ENCODE measurements around the gene SNRPD1.

DNA sequence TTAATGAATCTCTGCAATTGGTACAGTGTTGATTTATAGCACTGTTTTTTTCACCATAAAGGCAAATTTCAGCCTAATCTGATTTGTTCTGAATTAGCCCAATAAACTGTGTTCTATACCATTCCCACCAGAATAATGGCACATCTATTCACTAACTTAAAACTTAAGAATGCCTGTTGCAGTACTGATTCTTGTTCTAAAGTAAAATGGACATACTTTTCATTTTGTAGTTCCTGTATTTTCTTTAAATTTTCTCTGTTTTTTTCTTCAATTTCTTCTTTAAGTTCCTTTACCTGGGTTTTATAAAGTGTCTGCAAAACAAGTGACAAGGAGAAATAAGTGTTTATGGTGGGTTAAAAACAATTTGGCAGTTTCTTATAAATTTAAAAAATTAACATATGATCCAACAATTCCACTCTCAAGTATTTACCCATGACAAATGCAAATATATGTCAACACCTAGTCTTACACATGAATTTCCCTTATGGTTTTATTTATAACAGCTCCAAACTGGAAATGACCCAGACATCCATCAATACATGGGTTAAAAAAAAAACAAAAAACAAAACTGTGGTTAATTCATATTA lies 131.8 kb downstream of the ROCK1 start:
- PRO-cap, result no peak
- RAMPAGE, long total RNA, 4 experiments, result no peak in any of the 4 experiments

- PRO-cap, result no peak
- RAMPAGE, long total RNA, 4 experiments, result no peak in any of the 4 experiments
These were observed 94.8 kb downstream of the ROCK1 start for GRCh38 chr18:21016819-21017245.

- PRO-cap, result no peak
- RAMPAGE, long total RNA, 4 experiments, result start-site peak on the minus strand in 1 of 4 experiments, at chr18:21064175-21064457 at its widest, 6 reads per replicate
These were observed 47.5 kb downstream of the ROCK1 start for GRCh38 chr18:21063826-21064816.

DNA sequence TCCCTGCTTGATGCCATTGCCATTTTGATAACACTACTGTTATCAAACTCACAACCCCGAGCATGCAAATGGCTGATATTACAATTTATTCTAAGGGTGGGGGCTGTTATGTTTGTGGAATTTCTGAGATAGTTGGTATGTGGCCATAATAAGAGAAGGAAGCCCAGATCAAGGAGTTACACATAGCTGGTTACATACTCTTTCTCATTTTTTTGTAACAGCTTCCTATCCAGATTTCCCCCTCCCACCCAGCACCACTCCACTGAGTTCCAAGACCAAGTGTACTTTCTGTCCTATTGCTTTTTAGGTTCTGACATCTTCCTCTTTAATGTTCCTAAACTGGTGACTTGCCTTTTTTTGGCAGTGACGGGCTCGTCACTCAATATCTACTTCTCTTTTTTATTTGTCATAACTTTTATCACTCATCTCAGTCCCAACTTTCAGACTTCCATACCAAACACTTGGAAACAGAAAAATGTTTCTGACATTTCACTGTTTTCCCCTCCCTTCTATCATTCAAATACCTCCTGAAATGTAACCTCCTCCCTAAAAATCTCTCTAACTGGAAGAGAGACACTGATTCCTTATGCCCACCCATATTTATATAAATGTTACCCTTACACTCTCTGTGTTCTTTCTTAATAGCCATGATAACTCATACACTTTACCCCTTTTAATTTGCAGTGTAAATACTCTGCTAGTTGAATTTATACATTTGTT lies 6.3 kb upstream of the ROCK1 start:
- PRO-cap, result no peak
- RAMPAGE, long total RNA, 4 experiments, result no peak in any of the 4 experiments

DNA sequence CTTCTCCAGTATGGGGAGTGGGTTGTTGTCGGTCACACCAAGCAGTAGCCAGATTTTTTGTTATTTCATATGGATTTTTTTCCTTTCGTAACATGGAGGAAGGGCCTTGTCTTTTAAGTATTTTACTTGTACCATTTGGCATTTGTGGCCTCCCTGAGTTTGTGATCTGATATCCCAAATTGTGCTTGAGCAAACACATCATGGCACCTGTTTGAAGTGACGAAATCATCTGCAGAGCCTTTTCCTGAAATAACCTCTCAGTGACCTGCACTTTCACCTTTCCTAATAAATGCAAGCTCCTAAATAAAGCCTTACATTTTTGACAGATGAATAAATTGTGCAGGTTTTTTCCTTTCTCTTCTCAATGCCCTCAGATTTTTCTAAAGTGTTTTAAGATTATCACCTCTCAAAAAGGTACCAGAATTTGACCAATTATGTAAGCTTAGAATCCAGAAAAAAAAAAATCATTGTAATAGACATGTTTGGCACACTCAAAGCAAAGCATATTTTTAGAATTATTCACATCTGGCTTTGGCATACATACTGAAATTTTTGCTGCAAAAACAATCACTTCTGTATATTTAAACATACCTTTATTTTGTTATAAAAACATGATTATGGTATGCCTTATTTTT lies 143.6 kb downstream of the ESCO1 start:
- PRO-cap, result no peak
- RAMPAGE, long total RNA, 4 experiments, result no peak in any of the 4 experiments

DNA sequence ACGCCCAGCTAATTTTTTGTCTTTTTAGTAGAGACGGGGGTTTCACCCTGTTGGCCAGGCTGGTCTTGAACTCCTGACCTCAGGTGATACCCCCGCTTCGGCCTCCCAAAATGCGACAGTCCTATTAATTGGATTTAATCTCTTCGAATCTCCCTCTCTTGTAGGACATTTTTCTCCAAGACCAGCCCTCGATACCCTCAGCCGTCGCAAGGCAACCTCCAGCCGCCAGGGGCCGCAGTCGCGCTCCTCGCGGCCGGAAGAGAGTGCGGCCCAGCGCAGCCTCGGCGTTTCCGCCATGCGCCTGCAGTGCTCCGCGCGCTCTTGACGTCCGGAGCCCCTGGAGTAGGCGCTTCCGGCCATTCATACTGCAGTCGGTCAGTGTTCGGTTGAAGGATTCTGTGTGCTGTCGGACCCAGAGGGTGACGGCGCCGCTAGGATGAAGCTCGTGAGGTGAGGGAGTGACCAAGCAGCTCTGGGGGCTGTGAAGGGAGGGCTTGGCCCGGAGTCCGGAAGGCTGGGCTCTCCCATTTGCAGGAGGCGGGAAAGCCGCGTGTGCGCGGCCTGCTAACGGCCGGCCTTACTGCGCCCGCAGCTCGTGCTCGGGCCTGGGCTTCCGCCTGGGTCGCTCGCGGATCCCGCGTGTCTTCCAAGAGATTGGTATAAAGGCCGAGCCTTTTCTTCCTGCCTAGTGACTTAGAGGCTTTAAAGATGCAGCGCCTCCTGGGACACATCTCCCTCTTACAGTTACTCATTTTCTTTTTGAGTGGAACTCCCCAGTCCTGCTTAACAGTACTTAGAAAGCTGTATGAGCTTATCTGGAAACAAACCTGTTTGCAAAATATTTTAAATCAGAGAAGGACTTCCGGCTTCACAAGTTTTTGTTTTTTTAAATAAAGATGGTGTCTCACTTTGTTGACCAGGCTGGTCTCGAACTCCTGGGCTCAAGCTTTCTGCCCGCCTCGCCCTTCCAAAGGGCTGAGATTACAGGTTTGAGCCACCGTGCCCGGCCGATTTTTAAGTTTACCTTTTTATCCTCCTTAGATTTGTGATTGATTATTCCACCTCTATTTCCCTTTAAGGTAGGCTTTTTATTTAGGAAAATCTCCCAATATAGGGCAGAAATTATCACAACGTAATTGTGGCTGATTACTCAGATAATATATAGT lies at the start of gene SNRPD1:
SNRPD1 (plus strand) TSS at position 321 of the 1,166 bp plus-strand sequence.
- PRO-cap, result bidirectional peak, plus-strand start at position 287 of the sequence, minus-strand start at position 206 of the sequence
- RAMPAGE, long total RNA, 4 experiments, result start-site peak on the plus strand in 4 of 4 experiments, centred at positions 341 to 357 of the sequence, 182 to 1,745 reads per replicate

- PRO-cap, result bidirectional peak, plus-strand start at chr18:21682974, minus-strand start at chr18:21682840
- RAMPAGE, long total RNA, 4 experiments, result no peak in any of the 4 experiments
These were observed 22.0 kb downstream of the ABHD3 start for GRCh38 chr18:21682442-21683076.

DNA sequence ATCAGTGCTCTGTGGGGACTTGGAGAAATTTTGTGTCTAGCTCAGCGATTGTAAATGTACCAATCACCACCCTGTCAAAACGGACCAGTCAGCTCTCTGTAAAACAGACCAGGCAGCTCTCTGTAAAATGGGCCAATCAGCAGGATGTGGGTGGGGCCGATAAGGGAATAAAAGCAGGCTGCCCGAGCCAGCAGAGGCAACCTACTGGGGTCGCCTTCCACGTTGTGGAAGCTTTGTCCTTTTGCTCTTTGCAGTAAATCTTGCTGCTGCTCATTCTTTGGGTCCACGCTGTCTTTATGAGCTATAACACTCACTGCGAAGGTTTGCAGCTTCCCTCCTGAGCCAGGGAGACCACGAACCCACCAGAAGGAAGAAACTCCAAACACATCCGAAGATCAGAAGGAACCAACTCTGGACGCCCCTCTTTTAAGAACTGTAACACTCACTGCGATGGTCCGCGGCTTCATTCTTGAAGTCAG lies 2.7 kb upstream of the ABHD3 start:
- PRO-cap, result no peak
- RAMPAGE, long total RNA, 4 experiments, result no peak in any of the 4 experiments

GRCh38 chr18:21740272-21740680 lies 316 bp upstream of the MIB1 start:
- PRO-cap, result bidirectional peak, plus-strand start at chr18:21740793, minus-strand start at chr18:21740614
- RAMPAGE, long total RNA, 4 experiments, result no peak in any of the 4 experiments

GRCh38 chr18:21852405-21853609 lies 112.2 kb downstream of the MIB1 start:
- PRO-cap, result no peak
- RAMPAGE, long total RNA, 4 experiments, result no peak in any of the 4 experiments

DNA sequence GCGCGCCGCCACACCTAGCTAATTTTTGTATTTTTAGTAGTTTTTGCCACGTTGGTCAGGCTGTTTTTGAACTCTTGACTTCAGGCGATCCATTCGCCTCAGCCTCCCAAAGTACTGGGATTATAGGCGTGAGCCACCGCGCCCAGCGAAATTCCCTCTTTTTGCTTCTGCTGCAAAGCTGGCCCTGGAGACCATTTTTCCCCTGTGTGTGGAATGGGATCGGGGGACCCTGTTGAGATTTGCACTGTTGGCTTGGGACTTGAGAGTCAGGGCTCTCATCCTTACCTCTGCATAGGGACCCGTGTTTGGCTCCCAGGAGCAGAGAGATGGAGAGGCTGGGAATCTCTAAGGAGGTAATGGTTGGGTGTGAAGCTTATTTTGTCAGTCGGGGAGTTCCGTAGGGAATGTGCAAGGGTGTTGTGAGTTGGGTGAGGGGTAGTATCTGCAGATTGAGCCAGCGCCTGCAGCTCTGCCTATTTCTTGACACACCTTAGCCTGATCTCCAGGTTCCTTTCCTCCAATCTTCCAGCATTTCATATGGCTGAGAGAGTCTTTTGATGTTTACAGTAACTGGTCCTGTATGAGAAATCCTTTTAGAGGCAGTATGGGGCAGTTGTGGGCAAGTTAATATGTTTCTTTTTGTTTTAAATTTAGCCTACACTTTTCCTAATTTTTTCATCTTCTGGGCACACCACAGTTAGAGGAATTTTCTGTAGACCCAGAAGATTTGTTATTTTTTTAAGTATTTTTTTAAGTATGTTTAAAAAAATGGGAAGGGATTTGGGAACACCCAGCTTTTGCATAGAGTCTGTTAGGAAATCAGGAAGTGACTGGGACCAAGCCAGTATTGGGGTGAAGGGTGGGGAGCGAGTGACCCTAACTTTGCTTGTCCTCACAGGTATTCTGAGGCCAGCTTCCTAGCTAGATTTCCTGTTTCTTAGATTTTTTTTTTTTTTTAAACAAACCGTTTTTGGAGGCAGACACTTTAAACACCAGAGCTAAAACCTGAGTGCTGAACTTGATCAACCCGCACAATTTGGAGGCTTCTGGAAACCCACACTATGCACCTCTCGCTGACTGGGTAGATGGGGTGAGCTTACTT lies 4.7 kb downstream of the GATA6 start:
- PRO-cap, result unidirectional peak, plus-strand start at position 844 of the sequence
- RAMPAGE, long total RNA, 4 experiments, result start-site peak on the plus strand in 1 of 4 experiments, centred at positions 156 to 836 of the sequence, 24 reads per replicate

DNA sequence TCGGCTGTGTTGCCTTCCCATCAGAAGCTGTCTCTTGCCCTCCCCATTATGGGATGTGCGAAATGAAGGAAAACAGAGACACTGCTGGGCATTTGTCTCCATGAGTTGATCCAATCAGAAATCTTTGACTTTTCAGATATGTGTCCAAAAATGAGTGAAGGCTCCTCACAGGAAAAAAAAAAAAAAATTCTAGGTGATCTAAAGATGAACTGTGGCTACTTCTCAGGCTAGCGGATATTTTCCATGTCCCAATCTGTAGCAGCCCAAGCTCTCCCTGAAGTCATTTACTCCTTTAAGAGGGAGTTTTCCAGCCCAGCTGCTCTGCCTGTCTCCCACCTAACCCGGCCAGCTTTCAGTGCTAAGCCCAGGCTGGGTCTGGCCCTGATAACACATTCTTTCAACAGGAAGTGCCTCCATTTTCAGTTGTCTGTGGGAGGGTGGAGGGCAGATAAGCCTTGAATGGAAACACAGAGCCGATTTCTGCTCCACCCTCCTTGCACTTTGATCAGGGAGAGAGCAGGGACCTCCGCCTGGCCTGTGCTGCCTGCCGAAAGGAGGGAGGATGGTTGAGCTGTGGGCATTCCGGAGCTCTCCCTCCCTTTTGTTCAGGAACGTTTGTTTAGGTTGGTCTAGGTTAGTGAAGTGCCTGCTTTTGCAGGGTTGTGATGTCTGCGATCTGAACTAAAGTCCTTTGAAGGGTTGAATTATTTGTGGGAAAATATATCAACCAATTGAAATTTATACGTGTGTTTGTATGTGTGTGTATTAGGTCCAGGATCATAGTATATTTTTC lies 24.7 kb downstream of the GATA6 start:
- PRO-cap, result bidirectional peak, plus-strand start at position 550 of the sequence, minus-strand start at position 429 of the sequence
- RAMPAGE, long total RNA, 4 experiments, result no peak in any of the 4 experiments

DNA sequence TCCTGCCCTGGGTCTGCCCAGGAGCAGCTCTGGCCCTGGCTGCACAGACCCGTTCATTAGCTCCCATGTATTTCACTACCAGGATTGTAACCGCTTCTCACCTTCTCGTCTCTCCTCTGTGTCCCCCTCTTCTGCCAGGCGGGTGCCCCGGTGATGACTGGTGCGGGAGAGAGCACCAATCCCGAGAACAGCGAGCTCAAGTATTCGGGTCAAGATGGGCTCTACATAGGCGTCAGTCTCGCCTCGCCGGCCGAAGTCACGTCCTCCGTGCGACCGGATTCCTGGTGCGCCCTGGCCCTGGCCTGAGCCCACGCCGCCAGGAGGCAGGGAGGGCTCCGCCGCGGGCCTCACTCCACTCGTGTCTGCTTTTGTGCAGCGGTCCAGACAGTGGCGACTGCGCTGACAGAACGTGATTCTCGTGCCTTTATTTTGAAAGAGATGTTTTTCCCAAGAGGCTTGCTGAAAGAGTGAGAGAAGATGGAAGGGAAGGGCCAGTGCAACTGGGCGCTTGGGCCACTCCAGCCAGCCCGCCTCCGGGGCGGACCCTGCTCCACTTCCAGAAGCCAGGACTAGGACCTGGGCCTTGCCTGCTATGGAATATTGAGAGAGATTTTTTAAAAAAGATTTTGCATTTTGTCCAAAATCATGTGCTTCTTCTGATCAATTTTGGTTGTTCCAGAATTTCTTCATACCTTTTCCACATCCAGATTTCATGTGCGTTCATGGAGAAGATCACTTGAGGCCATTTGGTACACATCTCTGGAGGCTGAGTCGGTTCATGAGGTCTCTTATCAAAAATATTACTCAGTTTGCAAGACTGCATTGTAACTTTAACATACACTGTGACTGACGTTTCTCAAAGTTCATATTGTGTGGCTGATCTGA lies 31.4 kb downstream of the GATA6 start:
- PRO-cap, result no peak
- RAMPAGE, long total RNA, 4 experiments, result no peak in any of the 4 experiments

DNA sequence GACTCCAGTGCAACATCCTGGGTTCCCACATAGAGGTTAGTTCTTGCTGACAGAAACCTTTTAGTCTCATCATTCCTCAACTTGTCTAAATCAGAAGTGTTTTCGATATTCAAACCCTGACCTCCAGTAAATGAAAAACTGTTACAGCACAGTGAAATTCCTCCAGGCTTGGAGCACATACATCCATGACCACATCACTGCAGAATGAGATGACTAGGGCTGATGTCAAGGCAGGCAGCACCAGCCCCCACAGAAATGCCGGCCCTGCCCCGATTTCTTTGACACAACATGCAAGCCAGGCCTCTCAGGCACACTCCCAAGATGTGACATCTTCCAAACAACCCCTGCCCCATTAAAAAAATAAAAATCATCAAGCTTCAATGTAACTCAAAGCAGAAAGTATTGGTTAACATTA lies 103.3 kb downstream of the CTAGE1 start:
- PRO-cap, result no peak
- RAMPAGE, long total RNA, 4 experiments, result no peak in any of the 4 experiments

DNA sequence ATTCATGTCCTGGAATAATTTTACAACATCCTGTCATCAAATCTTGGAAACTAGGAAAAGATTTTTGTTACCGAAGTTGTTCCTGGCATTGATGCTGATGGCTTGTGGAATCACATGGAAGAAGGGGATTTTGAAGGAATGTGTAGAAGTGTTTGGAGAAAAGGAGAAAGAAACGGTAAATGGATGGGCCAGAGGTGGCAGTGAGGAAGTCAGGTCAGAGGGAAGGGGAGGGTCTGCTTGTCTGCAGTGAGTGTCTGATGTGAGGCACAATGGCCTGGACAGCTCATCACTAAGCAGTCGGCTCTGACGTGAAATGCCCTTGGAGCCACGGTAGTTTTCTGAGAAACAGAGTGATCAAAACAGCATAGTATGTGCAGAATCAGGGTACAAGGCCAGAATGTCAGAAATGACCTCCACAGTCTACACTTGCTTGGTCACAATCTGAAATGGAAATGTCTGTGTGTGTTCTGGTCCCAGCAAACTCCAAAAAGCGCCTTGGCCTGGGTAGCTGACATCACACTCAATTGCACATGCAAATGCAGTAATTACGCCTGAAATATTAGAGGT lies 95.6 kb downstream of the CTAGE1 start:
- PRO-cap, result no peak
- RAMPAGE, long total RNA, 4 experiments, result no peak in any of the 4 experiments

DNA sequence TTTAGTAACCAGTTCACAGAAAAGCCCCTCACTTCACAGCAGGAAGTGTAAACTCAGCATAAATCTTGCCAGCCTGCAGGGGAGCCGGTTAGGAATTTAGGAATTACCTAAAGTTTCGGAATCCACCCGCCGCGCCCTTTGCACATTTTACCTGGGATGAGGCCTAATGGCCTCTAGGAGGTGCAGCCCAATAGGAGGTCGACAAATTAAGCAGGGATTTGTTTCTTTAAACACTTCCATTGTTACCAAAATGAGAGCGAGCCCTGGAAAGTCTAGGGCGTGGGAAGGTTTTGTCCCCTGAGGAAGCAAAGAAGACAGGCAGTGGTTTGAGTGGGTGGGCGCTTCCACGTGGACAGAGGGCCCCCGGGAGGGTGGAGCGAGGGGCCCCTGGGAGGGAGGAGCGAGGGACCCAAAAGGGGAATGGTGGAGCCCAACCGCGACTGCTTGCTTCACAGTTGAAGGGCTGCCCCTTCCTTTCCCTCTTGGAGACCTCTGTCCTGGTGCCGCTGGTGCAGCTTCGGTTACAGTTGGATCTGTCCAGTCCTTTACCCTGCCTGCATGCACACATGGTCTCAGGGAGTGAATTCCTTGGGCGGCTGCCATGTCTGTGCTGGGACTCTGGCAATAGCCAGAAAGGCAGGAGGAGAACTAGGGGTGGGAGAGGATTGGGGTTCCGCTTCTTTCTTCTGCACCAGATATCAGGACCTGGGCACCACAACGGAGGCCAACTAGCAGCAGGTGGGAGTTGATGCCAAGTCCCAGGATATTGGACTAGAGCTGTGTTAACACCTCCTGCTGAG lies 93.1 kb downstream of the CTAGE1 start:
- PRO-cap, result no peak
- RAMPAGE, long total RNA, 4 experiments, result no peak in any of the 4 experiments

GRCh38 chr18:22342672-22343135 lies 75.0 kb downstream of the CTAGE1 start:
- PRO-cap, result no peak
- RAMPAGE, long total RNA, 4 experiments, result no peak in any of the 4 experiments

- PRO-cap, result no peak
- RAMPAGE, long total RNA, 4 experiments, result no peak in any of the 4 experiments
These were observed 68.4 kb downstream of the CTAGE1 start for GRCh38 chr18:22349385-22349554.

DNA sequence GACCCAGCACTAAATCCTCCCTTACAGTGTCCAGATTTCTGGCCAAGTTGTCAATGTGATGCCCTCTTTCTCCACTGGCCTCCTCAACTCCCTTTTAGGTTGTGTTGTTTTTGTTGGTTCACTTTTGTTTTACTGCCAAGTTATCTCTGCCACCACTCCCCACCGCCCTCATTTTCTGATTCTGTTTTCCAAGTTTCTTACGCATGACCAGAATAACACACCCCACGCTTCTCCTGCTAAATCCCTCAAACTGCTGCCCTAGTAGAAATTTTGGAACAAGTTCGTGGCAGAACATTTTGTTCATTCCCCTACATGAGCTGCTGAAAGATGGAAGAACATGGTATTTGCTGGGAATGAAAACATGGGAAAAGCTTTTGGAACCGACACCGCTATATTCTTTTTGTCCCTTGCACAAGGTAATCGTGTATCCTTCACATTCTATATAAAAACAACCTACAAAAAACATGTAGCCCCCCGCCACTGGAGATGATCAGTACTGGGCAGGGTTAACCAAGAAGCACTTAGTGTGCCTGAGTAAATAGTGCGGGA lies 68.1 kb downstream of the CTAGE1 start:
- PRO-cap, result no peak
- RAMPAGE, long total RNA, 4 experiments, result no peak in any of the 4 experiments

- PRO-cap, result no peak
- RAMPAGE, long total RNA, 4 experiments, result no peak in any of the 4 experiments
These were observed 139.0 kb upstream of the CTAGE1 start for GRCh38 chr18:22556538-22557351.